GM23248 (cell line): ENCODE data around the gene PXDC1.

DNA sequence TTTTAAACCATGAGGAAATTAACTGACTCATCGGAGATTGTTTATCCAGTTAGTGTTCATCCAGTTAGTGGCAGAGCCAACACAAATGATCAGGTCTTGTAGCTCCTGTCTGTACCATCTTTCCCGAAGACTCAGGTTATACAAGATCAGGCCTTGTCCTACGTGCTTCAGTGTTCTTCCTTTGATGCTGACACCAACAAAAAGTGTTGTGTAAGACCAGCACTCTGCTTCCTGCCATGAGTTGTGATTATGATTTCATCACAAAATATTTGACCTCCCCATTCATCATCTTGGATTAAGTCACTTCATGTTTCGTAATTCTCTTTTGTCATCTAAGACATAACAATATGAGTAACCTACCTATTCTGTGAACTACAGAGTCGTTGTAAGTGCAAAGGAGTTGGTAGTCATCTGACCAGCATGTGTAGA lies 135.5 kb upstream of the SLC22A23 start:
- RAMPAGE, long total RNA, result no peak

- RAMPAGE, long total RNA, result no peak
Measured at GRCh38 chr6:3719766-3720428, 31.6 kb downstream of the PXDC1 start.

GRCh38 chr6:3722176-3722911 lies 29.2 kb downstream of the PXDC1 start:
- RAMPAGE, long total RNA, result no peak

- RAMPAGE, long total RNA, result no peak
Measured at GRCh38 chr6:3741961-3742694, 9.4 kb downstream of the PXDC1 start.

DNA sequence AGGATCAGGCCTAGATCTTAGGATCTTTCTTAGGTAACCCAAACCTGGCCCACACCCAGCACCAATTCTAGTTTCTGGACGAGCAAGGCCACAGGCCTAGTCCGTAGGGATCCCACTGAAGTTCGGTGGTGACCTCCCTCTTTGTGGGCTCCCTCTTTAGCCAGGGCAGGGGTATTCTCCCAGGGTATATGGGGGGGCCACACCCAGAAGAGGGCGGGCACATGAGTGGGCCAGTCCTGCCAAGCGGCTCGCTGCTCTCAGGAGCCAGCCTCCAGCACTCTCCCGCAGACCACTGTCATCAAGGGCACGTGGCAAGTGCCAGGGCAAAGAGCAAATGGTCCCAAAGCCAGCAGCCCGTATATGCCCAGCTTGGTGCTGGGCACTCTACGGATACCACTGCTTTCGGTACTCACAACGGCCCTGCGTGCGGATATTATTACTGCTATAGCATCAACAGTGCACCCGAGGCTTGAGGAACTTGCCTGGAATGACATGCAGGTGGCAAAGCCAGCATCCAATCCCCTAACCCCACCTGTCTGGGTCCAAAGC lies 6.4 kb downstream of the PXDC1 start:
- RAMPAGE, long total RNA, result no peak

- RAMPAGE, long total RNA, result no peak
Measured at GRCh38 chr6:3750907-3751624, 447 bp downstream of the PXDC1 start.

- RAMPAGE, long total RNA, result no peak
Measured at GRCh38 chr6:3751625-3752604, at the start of gene PXDC1. Gene PXDC1, minus strand, starts transcription at chr6:3751713.

GRCh38 chr6:3788786-3789640 lies 37.5 kb upstream of the PXDC1 start:
- RAMPAGE, long total RNA, result no peak

- RAMPAGE, long total RNA, result no peak
Measured at GRCh38 chr6:3806286-3806661, 42.9 kb upstream of the FAM50B start.

DNA sequence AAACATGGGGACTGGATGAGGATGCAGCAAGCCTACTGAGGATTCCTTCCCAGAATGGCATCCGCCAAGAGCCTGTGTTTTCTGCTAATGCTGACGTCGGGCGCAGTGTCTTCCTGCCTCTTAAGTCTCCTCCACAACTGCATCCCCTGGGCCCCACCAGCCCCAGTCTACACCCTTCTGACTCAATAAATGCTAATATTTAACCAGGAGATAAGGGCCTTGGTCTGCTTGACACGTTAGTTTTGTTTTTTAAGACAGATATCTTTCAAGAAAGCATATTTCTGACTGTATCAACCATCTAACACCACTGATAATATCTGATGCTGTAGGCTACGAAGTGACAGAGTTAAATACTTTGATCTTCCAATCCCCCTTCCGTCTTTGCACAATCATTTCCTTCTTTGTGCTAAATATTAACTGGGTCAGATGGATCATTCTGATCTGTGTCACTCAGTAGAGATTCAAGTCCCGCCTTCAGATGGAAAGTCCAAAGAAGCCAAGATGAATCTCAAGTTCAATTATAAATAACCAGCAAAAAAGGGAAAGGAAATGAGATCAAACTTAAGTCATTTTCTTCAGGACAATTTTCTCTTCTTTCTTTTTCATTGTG lies 20.8 kb downstream of the FAM50B start:
- RAMPAGE, long total RNA, result no peak

DNA sequence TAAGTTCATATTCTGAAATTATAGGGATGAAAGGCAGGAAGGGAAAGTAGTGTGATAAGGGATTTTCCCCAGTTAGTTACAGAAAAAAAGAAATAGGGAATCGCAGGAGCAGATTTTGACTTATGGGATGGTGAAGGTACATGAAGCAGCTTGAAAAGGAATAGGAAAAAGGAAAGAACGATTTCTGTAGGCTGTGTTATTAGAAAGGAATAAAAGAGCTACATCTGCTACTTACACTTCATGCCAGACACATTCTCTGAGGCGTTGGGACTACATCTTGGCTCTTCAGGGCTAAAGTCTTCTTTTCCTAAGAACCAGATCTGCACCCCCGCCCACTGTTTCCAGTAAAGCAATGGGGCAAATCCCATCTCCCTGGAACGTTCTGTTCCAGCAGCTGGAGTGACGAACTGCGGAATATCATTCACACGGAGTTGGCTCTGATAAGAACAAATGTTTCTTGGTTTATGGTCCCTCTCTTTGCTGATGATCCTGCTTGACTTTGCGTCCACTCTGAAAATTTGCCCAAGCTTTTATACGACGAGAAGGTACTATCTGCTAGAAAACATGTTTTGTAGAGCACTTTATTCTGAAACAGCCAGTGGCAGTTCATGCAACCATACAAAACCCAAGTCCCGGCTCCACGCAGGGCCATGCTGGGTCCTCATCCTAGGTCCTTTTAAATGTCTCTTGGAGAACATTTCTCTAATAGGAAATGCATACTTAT lies 26.9 kb downstream of the FAM50B start:
- RAMPAGE, long total RNA, result no peak

DNA sequence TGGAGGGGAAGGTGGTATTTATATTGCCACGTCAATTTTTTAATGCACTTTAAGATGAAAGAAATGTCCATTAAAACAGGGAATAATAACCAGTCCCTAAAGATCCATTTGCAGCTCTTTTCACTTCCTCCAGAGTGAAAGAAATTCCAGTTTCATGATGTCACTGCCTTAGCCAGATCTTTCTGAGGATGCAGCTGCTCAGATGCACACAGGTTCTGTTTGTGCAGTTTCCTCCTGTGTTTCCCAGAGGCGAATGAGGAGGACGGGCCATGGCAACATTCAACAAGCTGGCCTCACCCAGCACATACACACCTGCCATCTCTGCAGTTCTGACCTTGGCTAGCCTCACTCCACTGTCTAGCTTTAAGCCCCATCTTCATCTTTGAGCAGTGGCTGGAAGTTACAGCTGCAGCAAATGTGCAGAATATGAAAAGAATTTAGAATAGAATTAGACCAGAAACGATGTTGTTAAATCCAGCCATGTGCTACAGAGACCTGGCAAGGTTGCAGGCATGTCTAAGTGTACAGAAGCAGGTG lies 34.9 kb downstream of the FAM50B start:
- RAMPAGE, long total RNA, result no peak

DNA sequence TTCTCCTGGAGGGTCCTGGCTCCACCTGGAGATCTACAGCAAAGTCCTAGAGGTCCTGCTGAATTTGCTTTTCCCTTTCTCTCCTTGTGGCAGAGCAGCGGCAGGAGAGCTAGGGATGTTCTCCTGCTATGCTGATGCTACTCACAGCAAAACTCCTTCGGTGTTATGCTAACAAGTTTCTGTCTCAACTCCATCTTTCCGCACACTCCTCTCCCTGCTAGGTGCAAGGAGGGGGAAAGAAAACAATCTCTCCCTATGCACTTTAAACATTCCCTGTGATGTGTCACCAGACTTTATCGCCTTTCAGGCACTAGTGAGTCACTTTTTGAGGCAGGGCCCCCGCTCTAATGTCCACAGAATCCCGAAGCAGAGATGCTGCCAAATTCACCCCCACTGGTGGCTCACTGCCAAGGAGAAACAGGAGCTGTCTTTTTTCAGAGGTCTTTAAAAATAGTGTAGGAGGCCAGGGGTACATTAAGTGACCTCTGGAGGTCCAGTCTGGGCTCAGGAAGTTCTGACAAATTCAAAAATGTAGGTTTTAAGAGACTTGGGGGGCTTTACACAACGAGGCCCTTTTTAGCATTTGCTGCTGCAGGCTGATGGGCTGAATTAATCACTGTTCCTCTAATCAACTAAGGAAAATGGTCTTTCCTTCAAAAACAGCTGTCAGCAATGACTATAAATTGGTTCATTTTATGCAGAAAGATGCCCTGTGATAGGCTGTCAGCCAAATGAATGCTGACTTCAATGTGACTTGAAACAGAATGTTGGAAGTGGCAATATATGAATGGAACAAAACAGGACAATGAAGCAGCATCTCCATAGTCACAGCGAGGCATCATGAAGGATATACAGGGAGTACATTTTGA lies 62.8 kb downstream of the FAM50B start:
- RAMPAGE, long total RNA, result start-site peak on the minus strand centred at position 194 of the sequence, 93 bp wide, 16 and 21 reads in 2 replicates

- RAMPAGE, long total RNA, result no peak
Measured at GRCh38 chr6:4345173-4345891, 210.0 kb upstream of the ECI2 start.

GRCh38 chr6:4381333-4381846 lies 246.0 kb upstream of the ECI2 start:
- RAMPAGE, long total RNA, result no peak

GRCh38 chr6:4460383-4461316 lies 315.6 kb upstream of the CDYL start:
- RAMPAGE, long total RNA, result no peak

- RAMPAGE, long total RNA, result no peak
Measured at GRCh38 chr6:4610344-4610913, 165.8 kb upstream of the CDYL start.

- RAMPAGE, long total RNA, result no peak
Measured at GRCh38 chr6:4775310-4775963, 767 bp upstream of the CDYL start.

- RAMPAGE, long total RNA, result no peak
Measured at GRCh38 chr6:4944764-4945186, 59.1 kb downstream of the RPP40 start.

GRCh38 chr6:5057139-5057488 lies 28.0 kb upstream of the PPP1R3G start:
- RAMPAGE, long total RNA, result no peak